BE2C (cell line): Measurements from ENCODE around the genes DNMT3A, HADHB and DPYSL5.

DNA sequence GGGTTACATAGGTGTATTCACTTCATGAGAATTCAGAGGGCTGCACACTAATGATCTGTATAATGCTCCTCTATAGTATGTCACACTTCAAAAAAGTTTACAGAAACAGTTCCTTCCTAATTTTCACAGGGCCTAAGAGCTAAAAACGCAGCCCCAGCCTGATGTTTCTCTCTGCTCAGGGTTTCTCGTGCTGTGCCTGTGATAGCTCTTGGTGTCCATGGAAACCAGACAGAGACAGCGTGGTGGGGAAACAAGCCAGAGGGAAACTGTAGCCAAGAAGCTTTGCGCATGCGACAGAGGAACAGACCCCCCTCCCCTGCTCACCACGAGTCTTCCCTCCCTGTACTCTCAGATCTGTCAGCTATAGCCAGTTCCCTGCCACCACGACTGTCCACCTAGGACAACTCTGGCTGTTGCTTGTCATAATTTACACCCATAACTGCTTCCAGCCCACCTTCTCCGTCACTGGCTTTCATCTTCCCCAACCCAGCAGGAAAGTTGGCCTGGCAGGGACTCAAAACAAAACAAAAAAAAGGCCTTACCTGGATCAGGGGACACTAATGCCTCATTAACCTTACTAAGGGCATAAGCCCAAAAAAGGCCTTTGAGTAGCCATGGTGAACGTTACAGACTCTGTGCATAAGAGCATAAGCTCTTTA lies 13.2 kb upstream of the DNAJC27 start:
- RRBS: no CpG with 5 or more reads among the region's 9 CpGs

GRCh38 chr2:25078901-25079431 lies 37.1 kb downstream of the EFR3B start:
- RRBS: no CpG with 5 or more reads among the region's 6 CpGs

DNA sequence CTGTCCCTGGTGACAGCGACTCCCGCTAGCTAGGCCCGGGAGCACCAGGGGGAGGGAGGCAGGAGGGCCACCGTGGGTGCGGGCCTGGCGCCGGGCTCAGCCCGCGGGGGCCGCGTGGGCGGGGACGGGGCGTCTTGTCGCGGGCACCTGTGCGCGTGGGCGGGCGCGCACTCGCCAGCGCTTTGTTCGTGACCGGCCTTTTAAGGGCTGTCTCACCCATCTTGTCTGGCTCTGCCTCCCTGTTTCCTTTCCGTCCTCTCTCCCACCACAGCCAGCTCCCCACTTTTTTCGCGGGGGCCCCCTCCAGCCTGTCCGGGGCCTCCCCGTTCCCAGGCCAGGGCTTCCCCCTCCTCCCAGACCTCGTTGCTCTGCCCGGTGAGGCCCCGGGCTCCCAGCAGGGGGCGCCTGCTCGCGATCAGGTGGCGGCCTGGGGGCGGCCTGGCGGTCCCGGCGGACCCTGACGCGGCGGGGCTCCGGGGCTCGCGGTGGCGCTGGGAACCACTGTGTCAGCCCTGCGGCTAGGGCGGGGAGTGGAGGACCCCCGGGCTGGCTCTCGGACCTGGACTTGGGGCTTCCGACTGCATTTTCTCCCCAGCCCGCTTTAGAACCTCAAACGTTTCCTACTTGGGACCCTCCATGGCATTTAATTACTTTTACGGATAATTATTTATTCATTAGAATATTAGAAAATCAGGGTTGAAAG lies 64.6 kb downstream of the DNMT3A start:
- RRBS: 91% methylated on average over 39 of the region's 56 CpGs

DNA sequence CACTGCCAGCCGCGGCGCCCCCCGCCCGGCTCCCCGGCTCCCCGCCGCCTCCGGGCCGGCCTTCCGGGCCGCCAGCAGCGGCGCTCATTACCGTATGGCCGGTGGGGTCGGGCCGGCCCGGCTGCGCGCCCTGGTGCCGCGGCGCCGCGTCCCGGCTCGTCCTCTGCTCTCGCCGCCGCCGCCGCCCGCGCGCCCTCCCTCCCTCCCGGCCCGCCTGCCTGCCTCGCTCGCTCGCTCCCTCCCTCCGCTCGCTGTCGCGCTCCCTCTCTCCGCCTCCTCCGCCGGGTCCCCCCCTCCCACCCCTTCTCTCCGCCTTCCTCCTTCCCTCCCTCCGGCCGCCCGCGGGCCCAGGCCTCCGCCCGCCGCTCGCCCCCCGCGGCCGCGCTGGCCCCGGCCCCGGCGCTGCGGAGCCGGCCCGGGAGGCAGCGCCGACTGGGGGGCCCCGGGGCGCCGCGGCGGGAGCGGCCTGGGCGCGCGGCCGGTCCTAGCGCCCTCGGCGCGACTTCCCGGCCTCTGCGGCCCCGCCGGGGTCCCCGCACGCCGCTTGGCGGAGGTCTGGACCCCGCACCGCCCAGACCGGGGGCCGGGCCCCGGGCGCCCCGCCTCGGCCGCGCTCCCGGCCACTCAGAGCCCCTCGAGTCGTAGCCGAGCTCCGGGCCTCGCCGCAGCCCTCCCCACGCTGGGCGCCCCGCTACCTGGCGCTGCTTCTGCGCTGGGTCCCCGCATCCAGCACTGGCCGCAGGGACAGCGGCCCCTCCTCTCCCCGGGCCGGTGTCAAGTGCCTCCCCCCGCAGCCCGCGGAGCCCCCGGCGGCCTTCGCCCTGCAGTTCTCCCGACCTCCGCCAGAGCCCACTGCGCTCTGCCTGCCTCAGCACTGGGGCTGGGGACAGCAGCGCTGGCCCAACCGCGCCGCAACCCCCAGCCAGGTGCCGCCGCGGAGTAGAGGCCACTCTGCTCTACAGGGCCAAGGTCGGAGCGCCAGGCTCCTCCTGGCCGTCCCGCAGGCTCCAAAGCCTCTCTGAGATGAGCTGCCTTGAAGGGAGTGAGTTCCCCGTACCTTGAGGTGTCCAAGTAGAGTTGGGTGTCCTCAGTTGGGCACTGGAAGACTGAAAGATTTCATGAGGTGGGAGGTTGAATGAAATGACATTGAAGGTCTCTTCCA lies at the start of gene DNMT3A:
Gene DNMT3A (minus strand): TSS at position 191 of the 1,162 bp plus-strand sequence.
- RRBS: under 1% methylated on average over 66 of the region's 139 CpGs

- RRBS: no CpG with 5 or more reads among the region's 19 CpGs
Observed at GRCh38 chr2:25372431-25373016, 30.8 kb upstream of the DNMT3A start.

GRCh38 chr2:25658444-25658929 lies 14.9 kb downstream of the DTNB start:
- RRBS: no CpG with 5 or more reads among the region's 2 CpGs

GRCh38 chr2:25742948-25743946 lies 69.9 kb upstream of the DTNB start:
- RRBS: no CpG with 5 or more reads among the region's 8 CpGs

- RRBS: 96% methylated on average over 3 of the region's 15 CpGs
Observed at GRCh38 chr2:25983111-25983705, 911 bp upstream of the KIF3C start.

DNA sequence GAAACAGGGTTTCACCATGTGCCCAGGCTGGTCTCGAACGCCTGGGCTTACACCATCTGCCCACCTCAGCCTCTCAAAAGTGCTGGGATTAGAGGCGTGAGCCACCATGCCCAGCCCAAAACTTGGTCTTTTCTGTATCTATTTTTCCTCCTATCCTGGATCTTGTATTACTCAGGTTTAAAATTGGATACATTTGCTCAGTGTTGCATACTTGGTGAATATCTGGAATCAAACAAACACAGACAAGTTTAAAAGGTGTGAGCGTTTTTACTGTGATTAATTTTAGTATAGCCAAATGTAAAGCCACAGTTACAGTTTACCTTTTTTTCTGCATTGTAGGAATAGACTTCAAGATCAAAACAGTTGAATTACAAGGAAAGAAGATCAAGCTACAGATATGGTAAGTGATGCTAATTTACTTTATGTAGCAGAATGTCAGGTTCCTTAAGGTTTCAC lies 64.5 kb downstream of the RAB10 start:
- RRBS: no CpG with 5 or more reads among the region's 4 CpGs

- RRBS: no CpG with 5 or more reads among the region's 7 CpGs
Observed at GRCh38 chr2:26185411-26185691, 12.5 kb downstream of the GAREM2 start.

GRCh38 chr2:26244535-26245684 lies at the start of gene HADHB:
TSS of gene HADHB (plus strand) at chr2:26244939.
- RRBS: 1% methylated on average over 9 of the region's 68 CpGs

DNA sequence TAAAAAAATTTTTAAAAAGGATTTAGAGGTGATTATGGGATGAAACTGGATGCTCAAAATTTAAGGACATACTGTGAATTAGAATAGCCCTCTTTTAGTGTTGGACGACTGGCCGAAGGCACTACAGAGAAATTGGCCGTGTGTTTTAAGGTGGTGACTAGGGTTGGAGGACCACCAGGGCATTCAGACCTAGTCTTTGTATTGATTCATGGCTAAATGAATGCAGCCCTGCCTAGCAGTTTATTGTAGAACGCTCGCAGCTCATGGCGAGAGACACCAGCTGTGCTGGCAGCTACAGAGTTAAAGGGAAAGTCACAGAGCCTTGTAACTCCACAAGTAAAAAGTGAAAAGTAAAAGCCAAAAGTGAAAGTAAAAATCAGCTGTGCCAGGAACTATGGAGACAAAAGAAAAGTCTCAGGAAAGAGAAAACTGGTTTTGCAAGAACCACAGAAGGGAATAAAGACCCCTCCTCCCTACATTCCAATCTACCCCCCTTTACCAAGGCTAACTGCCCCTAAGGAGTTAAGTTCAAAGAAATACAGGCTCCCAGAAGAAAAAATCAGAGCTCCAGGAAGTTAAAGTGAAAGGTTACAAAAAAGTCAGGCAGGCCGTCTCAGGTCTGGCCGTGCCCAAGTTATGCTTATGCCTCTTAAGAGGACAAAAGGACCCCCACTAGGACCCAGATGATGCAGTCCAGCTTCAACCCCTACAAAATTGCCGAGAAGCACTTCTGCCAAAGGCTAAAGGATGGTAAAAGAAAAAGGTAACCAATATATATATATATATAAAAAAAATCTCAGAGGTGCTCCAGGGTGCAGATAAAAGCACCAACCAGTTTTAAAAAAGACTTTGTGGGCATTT lies 46.3 kb upstream of the SELENOI start:
- RRBS: no CpG with 5 or more reads among the region's 9 CpGs

DNA sequence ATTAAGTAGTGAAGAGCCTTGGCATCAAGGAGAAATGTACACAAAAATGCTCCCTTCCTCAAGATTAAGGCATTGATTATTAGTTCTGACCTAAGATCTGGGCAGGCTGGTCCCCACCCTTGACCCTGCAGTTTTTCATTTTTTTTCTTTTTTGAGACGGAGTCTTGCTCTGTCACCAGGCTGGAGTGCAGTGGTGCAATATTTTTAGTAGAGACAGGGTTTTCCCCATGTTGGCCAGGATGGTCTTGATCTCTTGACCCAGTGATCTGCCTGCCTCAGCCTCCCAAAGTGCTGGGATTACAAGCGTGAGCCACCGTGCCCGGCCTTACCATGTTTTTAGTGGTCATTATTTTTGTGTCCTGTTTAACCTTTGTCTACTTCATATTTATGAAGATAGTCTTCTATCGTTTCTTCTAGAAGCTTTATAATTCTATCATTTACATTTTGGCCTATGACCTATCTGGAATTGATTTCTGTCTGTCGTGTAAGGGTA lies 14.4 kb downstream of the DRC1 start:
- RRBS: no CpG with 5 or more reads among the region's 6 CpGs

GRCh38 chr2:26483838-26484460 lies 74.6 kb downstream of the OTOF start:
- RRBS: no CpG with 5 or more reads among the region's 10 CpGs

DNA sequence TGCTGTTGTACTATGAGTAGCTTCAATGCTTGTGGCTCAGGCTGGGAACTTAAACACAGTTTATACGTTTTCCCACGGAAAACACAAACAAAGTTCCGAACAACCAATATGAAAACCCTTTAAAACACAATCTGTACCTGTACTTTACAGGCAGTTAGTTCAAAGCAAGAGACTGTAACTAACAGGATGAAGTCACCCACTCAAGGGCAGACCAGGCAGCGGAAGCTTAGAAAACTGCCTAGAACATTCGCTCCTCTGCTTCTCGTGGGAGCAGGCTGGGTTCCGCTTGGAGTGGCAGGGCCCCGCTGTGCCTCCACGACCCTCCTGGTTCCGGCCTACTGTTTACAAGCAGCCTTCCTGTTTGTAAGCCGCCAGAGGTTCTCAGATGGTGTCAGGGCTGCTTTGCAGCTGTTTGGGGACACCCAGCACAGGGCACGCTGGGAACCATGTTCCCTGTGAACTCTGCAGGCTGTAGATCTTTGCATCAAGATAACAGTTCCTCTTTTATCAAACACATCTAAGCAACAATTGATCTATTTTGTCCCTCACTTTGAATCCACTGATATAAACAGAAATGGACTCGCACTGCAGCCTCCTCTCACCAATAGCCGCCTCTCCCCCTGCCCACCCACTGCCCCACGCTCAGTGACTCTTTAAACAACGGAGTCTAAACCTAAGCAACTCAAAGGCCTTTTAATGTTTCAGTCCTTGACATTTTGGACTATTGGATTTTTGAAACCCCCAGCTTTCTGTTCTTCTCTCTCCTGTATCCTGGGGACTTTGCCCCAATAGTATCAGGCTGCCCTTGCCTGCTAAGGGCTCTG lies 31.2 kb downstream of the CIB4 start:
- RRBS: no CpG with 5 or more reads among the region's 16 CpGs

GRCh38 chr2:26757701-26758983 lies 5.9 kb upstream of the SLC35F6 start:
- RRBS: no CpG with 5 or more reads among the region's 9 CpGs

GRCh38 chr2:26778136-26778577 lies 7.7 kb upstream of the CENPA start:
- RRBS: no CpG with 5 or more reads among the region's 16 CpGs

- RRBS: under 1% methylated on average over 51 of the region's 109 CpGs
Observed at GRCh38 chr2:26847273-26848303, at the start of gene DPYSL5. TSS of gene DPYSL5 (plus strand) at chr2:26848132.

DNA sequence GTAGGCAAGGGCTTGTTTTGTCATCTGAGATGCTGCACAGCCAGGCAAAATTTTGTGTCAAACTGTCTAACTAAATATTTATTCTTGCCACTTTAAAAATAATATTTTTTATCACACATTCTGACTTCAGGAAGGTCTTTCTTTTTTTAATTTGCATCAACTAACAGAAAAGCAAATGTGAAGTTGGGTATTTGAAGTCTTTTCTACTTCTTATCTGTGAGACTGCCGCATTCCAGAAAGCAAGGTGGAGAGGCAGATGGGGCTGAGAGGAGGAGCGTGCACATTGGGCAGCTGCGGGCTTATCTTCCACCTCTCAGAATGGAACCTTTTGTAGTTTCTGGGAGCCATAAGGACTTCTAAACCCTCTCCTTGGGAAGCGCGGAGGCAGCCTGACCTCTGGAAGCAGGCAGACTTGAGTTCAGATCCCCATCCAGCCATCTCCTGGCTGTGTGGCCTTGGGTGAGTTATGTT lies 3.9 kb downstream of the MAPRE3 start:
- RRBS: no CpG with 5 or more reads among the region's 5 CpGs

- RRBS: no CpG with 5 or more reads among the region's 5 CpGs
Observed at GRCh38 chr2:27023096-27023566, 9.6 kb upstream of the TMEM214 start.